Measurements from ENCODE around the gene SERTAD3.

GRCh38 chr19:40410002-40410285, 3.2 kb downstream of the PRX start:
- PRO-cap = no peak

DNA sequence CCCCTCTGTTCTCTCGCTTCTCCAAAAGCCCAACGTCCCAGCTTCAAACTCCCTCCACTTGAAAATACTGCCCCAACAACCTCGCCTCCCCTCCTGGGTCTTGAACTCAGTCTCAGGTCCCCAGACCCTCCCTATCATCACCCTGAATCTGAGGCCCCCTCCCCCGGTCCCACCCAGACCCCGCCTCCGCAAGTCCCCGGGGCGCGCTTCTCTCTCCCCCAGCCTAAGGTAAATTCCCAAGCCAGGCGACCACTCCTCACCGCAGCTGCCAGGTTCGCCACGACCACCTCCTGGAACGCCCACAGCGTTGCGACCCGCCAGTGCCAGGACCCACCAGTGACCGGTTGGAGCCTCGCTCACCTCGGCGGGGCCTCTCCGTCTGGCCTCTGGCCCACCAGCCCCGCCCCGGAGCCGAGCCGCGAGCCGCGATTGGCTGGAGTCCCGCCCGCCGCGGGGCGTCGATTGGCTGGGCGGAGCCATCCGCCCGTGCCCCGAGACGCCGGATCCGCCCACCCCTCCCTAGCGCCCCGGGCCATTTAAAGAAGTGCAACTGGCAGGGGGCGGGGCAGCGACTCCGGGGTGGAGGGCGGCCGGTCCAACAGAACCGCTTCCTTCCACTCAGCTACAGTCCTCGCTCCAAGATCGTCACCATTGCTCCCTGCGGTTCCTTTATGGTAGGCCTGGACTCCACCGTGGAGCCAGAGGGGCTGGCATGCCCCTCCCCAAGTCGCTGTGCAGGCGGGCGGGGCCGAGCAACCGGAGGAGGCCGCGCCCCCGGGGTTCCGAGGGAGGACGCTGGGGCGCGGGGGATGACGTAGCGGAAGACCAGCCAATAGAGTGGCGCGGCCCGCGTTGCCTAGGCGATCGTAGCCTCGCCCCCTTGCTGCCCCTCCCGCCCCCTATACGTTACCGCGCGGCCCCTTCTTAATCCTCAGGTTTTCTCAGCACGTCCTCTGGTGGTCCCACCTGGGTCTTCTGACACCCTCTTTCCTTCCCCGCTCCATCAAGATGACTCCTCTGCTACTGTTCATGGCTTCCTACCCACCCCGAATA, at the start of gene SERTAD3:
Gene SERTAD3, minus strand, starts transcription at position 381 of the 1,053 bp plus-strand sequence.
- PRO-cap = bidirectional peak, plus-strand start at position 573 of the sequence, minus-strand start at position 338 of the sequence; bidirectional peak, plus-strand start at position 934 of the sequence, minus-strand start at position 734 of the sequence

- PRO-cap = unidirectional peak, minus-strand start at chr19:40570545; unidirectional peak, plus-strand start at chr19:40571037
These were observed 6.1 kb upstream of the SHKBP1 start for GRCh38 chr19:40570315-40571253.

DNA sequence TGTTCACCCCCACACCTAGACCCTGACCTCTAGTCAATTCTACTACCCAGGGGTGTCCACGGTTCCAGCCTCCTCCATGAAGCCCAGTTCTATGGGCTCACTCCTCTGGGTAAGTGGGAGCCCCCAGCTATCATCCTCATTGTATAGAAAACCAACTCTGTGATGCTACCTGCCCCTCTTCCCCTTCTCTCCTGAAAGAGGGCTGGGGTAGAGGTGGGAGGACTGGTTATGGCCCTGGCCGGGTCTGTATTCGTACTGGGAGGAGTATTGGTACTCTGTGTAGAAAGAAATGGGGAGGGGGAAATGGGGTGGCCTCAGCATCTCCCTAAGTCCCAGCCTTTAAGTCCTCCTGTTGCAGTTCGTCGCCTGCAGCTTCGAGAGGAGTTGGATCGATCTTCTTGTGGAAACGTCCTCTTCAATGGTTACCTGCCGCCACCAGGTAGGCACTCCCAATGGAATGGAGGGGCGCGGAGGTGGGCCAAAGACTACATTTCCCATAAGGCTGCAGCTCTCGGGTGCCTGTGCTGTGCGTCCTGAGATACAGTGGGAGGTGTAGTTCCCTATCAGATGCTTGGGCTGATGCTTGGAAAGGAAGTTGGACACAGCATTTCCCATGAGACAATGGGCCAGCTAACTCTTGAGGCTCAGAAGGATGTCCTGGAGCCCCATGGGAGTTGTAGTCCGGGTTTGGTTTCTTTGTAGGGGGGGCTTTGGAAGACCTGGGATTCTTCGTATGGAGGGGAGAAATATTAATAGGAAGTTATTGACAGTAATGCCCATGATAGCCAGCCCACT, 1.6 kb downstream of the SHKBP1 start:
- PRO-cap = no peak

DNA sequence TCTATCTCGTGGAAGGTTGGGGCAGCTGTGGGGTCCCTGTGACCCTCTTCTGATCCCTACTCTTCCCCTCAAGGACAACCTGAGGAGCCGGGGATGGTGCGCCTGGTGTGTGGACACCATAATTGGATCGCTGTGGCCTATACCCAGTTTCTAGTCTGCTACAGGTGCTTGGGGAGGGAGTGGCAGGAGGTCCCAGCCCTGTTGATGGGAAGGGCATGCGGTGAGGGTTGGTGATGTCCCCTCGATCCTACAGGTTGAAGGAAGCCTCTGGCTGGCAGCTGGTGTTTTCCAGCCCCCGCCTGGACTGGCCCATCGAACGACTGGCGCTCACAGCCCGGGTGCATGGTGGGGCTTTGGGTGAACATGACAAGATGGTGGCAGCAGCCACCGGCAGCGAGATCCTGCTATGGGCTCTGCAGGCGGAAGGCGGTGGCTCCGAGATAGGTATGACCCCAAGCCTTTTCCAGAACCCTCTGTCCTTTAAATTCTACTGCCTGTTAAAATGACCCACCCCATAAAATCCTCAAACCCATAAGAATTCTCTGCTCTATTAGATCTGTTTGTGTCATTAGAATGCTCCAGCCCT, 3.9 kb downstream of the SHKBP1 start:
- PRO-cap = no peak

- PRO-cap = no peak
These were observed 11.8 kb downstream of the SHKBP1 start for GRCh38 chr19:40588490-40588939.

DNA sequence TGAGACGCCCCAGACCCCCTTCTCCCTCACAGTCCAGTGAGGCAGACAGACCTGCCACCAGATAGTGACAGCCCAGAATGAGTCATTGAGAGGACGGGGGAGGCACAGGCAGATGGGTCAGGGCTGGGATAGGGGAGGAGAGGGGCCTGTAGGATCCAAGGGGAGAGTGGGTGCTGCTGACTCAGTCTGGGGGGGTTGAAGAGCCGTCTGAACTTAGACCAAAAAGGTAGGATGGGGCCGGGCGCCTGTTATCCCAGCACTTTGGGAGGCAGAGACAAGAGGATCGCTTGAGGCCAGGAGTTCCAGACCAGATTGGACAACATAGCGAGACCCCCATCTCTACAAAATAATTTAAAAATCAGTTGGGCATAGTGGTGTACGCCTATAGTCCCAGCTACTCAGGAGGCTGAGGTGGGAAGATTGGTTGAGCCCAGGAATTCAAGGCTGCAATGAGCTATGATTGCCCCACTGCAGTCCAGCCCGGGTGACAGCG, 26.4 kb downstream of the NUMBL start:
- PRO-cap = no peak

- PRO-cap = no peak
These were observed 2.8 kb downstream of the NUMBL start for GRCh38 chr19:40687399-40688204.

GRCh38 chr19:40703260-40703774, 12.9 kb upstream of the NUMBL start:
- PRO-cap = no peak

DNA sequence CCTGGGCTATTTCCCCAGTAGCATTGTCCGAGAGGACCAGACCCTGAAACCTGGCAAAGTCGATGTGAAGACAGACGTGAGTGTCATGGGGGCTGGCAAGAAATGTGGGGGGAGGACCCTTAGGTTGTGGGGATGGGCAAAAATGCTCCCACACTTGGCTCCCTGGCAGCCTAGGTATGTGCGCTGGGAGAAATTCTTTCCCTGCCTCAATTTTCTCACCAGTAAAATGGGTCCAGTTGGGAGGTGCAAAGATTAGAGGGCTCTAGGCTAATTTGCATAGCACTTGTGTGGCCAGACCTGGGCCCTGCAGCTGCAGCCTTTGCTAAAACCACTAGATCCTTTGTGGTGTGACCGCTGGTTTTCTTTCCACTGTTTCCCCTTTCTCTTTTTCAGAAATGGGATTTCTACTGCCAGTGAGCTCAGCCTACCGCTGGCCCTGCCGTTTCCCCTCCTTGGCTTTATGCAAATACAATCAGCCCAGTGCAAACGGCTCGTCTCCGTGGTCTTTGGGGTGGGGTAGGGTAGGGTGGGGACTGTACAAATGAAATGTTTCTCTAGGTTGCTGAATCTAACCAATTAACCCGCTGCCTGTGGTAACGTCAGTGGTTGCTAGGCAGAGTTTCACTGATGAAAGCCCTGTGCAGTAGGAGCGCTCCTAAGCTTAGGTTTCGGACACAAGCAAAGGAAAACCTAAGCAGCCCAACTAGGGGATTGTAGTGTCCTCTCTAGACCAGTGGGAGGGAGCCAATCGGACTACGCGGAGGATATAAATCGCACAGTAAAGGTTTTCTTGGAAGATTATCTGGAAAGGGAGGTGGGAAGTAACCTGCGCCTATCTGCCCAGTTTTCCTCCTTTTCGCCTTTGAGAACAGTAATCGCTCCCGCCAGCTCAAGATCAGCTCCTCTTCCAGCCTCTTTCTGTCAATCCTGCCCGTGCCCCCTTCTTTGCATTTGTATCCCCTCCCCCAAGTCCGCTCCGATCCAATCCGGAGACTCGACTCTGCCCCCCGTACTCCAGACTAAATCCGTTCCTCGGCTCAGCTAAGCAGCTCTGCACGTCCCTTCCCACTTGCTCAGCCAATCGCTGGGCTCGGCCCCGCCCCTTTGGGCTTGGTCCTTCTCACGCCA, 679 bp upstream of the RAB4B start:
- PRO-cap = bidirectional peak, plus-strand start at position 664 of the sequence, minus-strand start at position 456 of the sequence; bidirectional peak, plus-strand start outside the sequence, minus-strand start at position 1,021 of the sequence

- PRO-cap = no peak
These were observed 12.8 kb downstream of the EGLN2 start for GRCh38 chr19:40811459-40812515.

DNA sequence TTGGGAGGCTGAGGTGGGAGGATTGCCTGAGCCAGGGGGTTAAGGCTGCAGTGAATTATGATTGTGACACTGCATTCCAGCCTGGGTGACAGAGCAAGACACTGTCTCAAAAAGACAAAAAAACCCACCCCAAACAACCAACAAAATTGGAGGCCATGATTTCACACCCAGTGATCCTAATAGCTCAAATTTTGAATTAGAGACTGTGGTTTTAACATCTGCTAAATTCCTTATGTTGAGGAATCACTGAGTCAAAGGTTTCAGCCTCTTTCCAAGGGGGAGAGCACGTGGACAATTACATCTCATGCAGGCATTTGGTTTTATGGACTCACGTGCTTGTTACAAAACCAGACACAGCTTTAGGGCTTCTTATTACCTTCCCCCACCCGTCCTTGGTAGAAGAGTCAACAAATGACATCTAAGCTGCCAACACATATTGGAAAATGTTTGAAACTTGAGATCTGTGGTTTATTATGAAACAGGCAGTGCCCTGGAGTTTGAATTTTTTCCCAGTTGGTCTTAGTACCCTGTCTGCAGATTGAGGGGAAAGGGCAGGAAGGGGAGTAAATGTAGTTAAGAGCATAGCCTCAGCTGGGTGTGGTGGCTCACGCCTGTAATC, 18.5 kb downstream of the CYP2A6 start:
- PRO-cap = no peak

DNA sequence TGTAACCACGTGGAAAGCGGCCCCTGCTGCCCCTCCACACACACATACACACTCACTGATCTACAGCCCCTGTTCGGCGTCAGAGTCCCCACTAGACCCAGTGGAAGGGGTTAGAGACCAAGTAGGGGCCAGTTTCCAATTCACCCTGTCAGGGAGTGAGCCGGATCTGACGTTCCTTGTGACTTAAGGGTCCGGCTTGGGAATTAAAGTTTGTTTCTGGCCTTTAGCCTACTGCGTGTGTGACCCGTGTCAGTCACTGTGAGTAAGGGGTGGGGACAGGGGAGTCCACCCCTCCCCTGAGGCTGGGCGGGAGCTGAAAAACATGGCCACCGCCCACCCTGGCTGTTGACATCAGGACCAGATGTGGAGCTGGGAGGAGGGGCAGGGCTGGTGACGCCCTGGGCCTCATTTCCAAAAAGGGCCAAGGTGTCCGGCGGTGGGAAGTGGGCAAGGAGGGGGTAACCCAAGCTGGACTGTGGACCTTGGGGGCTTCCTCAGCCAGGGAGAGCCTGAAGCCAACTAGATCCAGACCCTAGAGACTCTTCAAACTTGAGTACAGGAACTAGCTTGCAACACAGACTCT, 11.6 kb upstream of the AXL start:
- PRO-cap = no peak

DNA sequence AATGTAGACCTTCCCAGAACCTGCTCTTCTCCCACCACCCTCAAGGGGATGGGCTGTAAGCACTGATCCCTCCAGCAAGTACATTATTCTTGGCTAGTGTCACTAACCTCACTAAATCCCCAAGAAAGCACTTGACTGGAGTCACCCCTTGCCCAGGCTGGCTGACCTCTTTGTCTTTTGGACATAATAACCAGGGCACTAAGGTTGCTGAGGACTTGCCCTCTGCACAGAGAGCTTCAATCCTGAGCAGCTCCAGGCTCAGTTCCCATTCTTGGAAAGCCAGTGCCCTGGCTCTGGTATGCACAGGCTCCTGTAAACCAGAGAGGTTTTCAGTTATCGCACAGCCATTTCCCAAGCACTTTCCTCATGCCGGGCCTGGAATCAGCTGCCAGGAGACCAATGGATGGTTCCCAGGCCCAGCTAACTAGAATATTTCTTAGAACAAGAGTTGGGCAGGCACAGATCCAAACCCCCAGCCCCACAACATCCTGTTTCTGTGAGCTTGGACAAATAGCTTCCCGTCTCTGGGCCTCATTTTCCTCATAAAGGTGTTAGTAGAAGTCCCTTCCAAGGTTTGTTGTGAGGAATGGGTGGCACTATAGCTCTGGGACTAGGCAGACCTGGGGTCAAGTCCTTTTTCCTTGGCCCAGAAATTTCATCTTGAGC, 5.4 kb upstream of the CCDC97 start:
- PRO-cap = no peak

DNA sequence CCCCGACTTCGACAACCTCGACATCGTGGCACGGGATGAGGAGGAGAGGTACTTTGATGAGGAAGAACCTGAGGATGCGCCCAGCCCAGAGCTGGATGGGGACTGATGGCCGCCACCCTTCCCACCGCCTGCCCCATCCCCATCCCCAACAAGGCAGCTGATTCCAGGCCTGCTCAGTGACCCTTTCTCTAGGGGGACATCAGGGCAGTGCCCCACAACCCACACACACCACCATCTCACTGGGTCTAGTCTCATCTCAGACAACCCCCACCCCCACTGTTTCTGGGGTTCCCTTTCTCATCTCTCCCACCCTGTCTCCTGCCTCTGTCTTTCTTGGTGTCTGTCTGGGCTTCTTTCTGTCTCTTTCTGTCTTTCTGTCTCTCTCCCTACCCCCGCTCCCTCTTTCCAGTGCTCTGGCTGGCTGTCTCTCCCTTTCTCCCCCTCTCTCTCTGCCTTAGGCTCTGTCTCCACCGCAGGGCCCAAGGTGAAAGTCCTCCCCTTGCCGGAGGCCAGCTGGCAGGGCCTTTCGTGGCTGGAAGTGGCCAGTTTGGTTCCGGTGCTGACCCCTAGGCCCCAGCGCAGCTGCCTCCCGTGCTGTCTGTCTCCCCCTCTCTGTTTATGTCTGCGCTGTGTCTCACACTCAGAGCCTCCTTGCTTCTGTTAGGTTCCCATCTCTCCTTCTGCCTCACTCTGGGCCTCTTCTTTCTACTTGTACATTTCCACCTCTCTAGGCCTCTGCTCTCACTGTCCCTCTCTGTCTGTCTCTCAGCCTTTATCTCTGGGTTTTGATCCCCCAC, 12.8 kb downstream of the CCDC97 start:
- PRO-cap = no peak

DNA sequence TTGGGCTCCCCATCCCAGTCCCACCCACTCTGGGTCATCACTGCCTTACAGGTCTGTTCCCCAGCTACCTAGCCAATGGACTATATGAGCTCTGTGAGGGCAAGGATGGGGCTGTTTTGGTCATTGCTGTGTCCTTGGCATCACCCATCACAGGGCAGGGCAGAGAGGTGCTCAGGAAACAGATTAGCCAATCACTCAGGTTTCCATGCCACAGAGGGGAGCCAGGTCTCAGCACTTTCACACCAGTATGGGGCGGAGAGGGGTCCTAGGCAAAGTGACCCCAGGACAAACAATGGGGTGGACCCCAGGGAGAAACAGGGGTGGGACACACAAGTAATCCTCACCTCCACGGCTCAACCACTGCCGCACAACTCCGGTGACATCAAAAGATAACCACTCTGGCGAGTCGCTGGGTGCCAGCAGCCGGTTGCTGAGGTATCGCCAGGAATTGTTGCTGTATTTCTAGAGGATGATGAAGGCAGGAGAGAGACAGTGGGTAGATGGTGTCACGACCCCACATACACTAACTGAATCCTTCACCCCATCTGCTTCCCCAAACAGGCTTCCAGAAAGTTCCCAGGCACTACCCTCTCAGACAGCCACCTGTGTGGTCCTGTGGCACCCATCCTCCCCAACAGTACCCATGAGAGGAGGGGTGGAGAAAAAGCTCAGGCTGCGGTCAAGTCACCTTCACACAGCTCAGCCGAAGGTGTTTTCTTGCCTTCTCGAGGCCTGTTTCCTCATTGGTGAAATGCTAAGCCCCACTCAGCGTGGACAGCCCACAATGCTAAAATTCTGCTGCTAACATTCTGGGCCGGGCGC, 9.1 kb downstream of the TGFB1 start:
- PRO-cap = no peak

DNA sequence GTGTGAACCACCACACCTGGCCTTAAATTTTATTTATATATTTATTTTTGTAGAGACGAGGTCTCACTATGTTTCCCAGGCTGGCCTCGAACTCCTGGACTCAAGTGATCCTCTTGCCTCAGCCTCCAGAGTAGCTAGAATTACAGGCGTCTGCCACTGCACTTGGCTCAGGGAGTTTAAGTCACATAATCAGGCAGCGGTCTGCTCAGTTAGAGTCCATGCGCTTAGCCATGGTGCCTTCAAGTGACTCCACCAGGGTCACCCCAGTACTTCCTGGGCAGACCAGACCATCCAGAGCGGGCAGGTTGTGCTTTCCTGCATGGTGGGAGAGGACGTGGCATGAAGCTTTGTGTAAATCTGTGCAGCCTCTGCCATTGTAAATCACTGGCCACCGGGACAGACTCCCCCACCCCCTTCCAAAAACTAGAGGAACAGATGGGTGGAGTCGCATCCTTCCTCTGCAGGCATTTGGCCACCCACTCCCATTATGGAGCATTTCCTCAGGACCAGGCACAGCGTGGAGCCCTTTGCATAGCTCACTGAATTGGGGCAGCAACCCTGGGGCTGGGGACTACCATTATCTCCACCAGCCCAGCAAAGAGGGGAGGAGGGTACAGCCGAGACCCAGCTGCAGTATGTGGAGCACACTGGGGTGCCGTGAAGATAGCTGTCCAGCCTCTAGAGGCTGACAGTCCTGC, 8.1 kb downstream of the BCKDHA start:
- PRO-cap = no peak

DNA sequence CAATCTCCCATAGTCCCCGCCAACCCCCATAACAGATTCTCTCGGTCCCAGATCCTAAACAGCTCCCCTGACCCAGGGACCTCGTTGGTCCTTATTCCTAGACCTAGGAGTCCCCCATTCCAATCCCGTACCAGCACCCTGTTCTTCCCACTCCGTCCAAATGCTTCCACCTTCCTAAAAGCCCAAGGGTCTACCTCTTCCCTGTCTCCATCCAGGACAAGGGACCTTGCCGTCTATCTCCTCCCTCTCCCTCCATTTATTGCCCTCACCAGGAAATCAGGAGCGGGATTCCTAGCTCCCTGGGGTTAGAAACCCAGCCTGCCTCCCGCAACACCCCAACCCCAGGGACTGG, 293 bp downstream of the B3GNT8 start:
- PRO-cap = no peak

DNA sequence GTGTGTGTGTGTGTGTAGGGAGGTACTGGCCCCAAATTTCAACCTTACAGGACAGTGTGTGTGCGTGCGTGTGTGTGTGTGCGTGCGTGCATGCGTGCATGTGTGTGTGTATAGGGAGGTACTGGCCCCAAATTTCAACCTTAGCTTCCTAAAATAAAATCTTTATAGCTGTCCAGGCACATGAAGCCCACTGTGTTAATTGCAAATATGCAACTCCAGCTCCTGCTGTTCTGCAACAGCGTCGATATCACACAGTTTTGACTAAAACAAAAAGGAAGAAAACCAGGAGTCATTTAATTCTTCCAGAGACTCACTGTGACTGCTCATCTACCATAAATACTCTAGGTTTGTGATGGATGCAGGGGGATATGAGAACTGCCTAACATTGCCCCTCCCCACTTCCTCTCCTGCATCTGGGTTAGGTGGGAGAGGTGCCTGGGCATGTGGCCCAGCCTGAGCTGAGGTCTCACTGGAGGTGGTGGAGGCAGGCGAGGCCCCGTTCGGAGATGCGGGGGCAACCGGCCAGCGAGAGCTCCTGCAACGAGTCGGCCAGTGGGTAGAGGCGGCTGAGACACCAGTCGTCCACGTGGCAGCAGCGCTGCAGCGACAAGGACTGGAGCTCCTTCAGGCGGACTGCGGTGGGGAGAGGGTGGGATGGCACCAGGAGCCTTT, 5.8 kb upstream of the B3GNT8 start:
- PRO-cap = no peak

- PRO-cap = no peak
These were observed 56.8 kb downstream of the ERICH4 start for GRCh38 chr19:41499611-41500349.

Data from Calu3 (cell line).